Bronchial epithelial cell (primary cell): ENCODE measurements around a stretch of chr14.

DNA sequence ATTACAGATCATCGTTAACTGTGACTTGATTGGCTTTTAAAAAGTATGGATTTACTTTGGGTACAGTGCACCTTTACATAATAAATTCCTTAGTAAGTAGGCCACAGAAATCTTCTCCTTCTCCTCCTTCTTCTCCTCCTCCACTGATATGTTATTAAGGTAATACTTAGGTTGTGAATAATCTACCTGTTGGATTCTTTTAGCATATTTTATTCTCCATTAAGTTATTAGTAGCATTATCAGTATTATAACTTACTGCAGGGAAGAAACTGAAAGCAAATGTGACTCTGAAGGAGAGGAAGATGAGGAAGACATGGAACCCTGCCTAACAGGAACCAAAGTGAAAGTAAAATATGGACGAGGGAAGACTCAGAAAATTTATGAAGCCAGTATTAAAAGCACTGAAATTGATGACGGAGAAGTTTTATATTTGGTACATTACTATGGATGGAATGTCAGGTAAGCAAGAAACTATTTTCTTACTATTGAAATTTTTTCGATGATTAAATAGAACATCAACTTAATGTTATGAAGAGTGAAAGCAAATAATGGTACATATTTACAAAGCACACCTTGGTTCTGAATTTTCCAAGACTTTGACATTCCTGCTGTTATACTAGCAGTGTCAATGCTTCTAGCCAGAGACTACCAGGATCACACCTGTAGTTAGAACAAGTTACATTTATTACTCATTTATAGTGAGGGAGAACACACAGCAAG, 42.2 kb upstream of the TOMM20L start:
- RRBS, 2 experiments, result no CpG with 5 or more reads among the region's 4 CpGs

- RRBS, 2 experiments, result no CpG with 5 or more reads among the region's 18 CpGs
These were observed 822 bp upstream of the DACT1 start for GRCh38 chr14:58636894-58637385.

DNA sequence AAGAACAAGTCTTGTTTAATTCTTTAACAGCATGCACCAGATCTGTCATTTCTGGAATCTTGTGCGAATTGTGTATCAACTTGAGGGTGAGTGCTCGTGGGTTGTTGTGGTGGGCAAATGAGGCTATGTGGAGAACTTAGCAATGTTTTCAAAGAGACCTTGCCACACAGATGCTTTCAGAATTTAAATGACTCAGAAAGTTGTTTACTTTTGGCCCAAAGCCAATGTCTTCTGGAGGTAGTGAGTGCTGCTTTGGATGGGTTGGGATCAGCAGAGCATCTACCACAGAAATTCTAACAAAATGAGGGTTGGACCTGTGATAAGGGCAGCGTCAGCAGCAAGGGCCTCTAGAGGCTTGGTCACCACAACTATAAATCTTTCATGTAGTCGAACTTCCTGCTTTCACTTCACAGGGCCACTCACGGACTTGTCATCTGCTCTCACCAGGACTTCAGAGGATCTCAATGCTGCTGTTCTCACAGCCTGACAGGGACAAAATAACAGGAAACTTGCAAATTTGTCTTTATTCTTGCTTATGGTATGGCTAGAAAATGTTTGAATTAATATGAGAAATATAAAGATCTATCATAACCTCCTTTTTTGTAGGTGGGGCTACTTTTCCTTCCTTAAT, 111.4 kb downstream of the DACT1 start:
- RRBS, 2 experiments, result no CpG with 5 or more reads among the region's 5 CpGs

DNA sequence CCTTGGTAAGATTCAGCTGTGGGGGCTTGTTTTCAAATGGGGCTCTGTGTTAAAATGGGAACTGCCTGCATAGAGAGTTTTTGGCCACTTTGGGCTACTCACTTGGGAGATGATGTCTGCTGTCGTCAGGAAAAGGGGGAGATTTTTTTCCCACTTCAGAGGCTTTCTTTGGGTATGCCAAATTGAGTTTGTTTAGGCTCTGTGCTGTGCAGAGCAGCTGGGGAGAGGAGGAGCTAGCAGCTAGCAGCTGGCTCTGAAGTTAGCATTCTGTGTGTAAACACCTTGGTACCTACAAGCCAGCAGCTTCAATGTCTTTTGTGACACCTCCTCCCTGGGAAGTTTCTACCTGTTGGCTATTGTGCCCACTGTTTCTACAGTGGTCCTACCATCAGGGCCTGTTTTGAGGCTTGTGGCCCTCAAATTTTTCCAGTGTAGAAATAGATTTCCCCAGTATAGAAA, 117.8 kb downstream of the DACT1 start:
- RRBS, 2 experiments, result no CpG with 5 or more reads among the region's 1 CpG

DNA sequence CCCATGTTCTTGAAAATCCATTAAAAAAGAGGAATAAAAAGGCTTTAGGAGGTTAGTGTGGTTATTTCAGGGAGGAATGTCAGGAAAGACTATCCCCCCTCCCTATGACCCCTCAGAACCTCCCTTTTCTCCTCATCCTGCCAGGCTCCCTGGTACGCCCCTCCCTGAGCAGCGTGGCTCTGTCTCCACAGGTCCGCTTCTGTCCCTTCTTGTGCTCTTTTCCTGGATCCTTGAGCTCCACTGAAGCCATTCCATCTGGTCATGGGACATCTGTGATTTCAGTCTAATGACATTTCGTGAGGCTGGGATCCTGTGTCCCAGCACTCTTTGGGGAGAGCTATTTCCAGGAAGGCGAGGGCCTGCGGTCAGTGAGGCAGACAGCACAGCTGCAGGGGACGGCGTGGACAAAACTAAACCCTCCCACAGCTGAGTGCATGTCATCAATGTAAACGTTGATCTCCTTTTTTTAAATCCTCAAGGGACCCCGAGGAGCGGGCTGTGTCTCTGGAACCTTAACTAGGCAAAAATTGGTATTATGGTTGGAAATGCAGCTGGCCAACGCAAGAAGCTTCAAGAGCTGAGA, 127.6 kb downstream of the DACT1 start:
- RRBS, 2 experiments, result no CpG with 5 or more reads among the region's 12 CpGs

DNA sequence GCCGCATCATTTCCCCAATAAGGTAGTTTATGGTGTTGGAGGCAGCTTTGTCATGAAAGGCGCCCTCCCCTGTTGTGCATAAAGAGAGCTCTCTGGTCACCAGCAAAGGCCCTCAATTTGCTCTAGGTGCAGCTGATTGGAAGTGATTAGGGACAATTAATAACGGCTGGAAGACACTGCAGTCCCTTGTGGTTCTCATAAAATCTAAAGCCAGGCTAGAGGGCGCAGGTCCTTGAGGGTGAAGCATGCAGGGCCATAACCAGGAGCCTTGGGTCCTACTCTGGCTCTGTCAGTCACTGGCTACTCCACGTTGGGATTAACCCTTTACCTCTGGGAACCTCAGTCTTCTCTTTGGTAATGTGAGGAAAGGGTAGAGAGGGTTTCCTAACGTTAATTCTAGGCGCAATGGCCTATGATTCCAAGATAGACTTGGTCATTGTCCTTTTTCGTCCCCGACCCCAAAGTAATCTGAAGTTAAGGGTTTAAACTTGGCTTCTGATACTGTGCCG, 1.9 kb downstream of the DAAM1 start:
- RRBS, 2 experiments, result no CpG with 5 or more reads among the region's 10 CpGs

GRCh38 chr14:59215301-59215671, 26.8 kb downstream of the DAAM1 start:
- RRBS, 2 experiments, result no CpG with 5 or more reads among the region's 6 CpGs

- RRBS, 2 experiments, result no CpG with 5 or more reads among the region's 3 CpGs
These were observed 85.4 kb downstream of the DAAM1 start for GRCh38 chr14:59273879-59274220.

DNA sequence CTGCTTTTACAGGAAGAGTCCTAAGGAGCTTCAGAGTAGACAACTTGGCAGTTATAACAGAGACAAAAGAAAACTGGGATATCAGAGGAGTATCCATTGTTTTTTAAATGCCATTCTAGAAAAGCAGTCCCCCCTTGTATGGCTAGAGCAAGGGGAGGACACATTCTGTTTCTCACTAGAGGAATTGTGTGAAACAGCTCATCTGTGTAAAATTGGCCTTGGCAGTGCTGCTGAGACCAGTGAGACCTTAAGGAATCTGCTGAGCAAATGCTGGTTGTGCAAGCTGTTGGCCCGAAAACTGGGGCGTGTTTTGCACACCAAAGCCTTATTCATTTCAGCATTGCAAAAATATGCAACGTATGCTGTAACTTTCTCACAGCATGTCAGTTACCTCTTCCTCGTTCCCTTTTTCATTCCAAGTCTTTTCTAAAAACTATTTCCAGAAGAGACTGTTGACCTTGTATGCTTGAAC, 127.9 kb downstream of the GPR135 start:
- RRBS, 2 experiments, result no CpG with 5 or more reads among the region's 4 CpGs

- RRBS, 2 experiments, result no CpG with 5 or more reads among the region's 3 CpGs
These were observed 108.3 kb downstream of the GPR135 start for GRCh38 chr14:59356858-59357292.

DNA sequence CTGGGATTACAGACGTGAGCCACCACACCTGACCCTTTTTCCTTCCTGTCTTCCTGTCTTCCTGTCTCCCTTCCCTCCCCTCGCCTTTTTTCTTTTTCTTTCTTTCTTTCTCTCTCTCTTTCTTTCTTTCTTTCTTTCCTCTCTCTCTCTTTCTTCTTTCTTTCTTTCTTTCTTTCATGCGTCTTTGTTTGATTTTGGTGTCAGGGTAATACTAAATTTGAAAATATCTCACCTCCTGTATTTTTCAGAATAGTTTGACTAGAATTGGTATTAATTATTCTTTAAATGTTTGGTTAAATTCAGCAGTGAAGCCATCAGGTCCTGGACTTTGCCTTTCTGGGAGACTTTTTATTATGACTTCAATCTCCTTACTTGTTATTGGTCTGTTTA, 81.1 kb downstream of the GPR135 start:
- RRBS, 2 experiments, result no CpG with 5 or more reads among the region's 3 CpGs

DNA sequence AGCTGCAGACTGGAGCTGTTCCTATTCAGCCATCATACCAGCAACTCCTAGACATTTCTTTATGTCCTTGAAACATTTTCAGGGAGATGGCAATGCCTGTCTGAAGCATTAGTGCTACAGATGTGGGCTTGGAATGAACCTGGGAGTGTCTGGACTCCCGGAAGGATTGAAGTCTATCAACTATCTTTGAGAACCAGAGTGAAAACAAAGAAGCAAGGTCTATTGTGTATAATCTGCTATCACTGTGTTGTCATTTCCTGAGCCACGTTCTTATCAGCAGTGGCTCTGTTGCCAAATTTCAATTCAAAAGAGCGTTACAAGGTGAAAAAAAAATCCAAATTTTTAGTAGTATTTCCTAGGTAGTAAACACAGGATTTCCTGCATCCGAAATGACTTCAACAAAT, 58.8 kb downstream of the GPR135 start:
- RRBS, 2 experiments, result no CpG with 5 or more reads among the region's 4 CpGs

- RRBS, 2 experiments, result no CpG with 5 or more reads among the region's 4 CpGs
These were observed 58.0 kb downstream of the GPR135 start for GRCh38 chr14:59407087-59407735.

DNA sequence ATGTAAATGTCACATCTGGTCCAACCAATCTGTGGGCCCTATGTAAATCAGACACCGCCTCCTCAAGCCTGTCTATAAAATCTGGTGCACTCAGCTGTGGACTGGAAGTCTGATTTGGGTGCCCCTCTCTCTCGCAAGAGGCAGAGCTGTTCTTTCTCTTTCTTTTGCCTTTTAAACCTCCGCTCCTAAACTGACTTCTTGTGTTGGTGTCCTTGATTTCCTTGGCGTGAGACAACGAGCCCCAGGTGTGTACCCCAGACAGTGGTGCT, 9.3 kb upstream of the DHRS7 start:
- RRBS, 2 experiments, result no CpG with 5 or more reads among the region's 5 CpGs

DNA sequence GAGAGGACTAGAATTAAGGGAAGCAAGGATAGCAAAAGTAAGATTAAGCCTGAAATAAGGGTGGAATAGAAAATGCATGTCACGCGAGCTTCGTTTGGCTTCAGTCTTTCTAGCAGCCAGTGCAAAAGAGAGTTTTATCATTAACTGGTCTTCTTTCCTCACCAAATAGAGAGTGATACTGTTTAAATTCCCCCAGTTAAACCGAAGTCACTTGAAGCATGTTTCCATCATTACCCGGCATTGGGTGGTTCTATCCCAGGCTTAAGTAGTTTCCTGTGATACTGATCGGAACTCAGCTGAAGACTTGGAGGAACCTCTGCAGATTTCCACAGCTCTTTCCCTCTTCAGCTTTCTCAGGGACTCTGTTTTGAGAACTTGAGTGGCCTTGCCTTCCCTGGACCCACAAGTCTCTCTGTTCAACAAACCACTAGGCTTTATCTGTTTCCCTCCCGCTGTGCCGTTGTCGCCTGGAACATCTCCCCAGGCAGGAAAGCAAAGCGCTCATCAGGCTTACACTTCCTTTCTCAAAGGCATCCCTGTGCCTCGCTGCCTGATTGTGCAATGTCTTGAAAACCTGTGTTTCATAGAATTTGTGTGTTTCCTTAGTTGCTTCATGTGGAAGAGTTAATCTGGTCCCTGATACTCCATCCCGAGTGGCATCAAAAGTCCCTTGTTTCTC, 63.9 kb downstream of the PPM1A start:
- RRBS, 2 experiments, result no CpG with 5 or more reads among the region's 12 CpGs

GRCh38 chr14:60657773-60658109, 8.5 kb upstream of the SIX1 start:
- RRBS, 2 experiments, result no CpG with 5 or more reads among the region's 16 CpGs

GRCh38 chr14:61098362-61098561, 117.2 kb downstream of the SLC38A6 start:
- RRBS, 2 experiments, result no CpG with 5 or more reads among the region's 3 CpGs

- RRBS, 2 experiments, result no CpG with 5 or more reads among the region's 18 CpGs
These were observed 122.6 kb downstream of the SLC38A6 start for GRCh38 chr14:61103146-61104478.

DNA sequence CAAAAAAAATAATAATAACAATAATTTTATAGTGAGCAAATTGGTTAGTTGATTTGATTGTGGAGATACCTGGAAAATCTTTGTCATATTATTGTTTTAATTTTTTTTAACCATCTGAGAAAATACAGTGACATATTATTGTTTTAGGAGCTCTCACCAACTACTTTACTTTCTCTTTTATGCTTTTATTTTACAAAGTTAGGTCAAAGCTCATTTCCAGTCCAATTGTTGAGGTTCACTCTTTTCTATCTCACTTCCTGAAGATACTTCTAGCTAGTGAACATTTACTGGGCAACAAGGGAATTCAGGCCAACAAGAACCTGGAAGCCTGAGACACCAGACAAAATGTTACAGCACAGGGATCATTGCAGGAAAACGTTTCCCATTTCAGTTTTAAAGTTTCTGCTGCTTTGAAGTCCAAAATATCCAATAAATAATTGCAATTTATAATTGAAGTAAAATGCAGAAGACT, 3.9 kb downstream of the TMEM30B start:
- RRBS, 2 experiments, result no CpG with 5 or more reads among the region's 1 CpG